SK-N-MC (cell line): ENCODE measurements around the genes MIS12, AIPL1 and ALOX12.

DNA sequence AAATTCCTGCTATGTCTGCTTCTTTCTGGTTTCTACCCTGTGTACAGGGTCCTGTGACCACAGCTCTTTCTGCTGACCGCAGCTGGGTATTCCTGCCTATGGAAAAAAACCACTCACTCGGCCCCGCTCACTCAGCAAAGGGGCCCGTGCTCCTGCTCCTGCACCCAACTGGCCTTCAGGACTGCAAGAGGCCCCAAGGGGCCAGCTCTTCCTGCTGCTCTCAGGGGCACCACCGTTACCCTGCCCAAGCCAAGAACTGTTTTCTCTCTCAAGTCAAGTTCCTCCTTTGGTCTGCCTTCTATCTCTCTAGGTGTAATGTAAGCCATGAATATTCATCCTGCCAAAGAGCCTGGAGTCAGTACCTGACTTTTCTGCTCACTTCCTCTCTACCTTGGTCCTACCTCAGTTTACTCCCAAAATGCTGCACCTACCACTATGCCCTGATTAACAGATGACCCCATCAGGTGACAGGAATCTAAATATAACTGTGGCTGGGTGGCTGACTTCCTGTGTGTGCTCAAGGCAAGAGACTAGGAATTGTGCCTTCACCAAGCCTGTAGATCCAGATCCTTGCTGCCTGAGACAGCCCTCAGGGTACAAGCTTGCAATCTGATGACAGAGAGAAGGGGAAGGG lies 20.3 kb upstream of the SCIMP start:
- RRBS, result no CpG with 5 or more reads among the region's 5 CpGs

- RRBS, result 2% methylated on average over 13 of the region's 72 CpGs
These were observed at the start of gene MIS12 for GRCh38 chr17:5486253-5487182. Gene MIS12, plus strand, starts transcription at chr17:5486566.

GRCh38 chr17:5558563-5559228 lies 25.6 kb downstream of the NLRP1 start:
- RRBS, result no CpG with 5 or more reads among the region's 5 CpGs

- RRBS, result no CpG with 5 or more reads among the region's 21 CpGs
These were observed 35.0 kb upstream of the NLRP1 start for GRCh38 chr17:5619137-5619791.

DNA sequence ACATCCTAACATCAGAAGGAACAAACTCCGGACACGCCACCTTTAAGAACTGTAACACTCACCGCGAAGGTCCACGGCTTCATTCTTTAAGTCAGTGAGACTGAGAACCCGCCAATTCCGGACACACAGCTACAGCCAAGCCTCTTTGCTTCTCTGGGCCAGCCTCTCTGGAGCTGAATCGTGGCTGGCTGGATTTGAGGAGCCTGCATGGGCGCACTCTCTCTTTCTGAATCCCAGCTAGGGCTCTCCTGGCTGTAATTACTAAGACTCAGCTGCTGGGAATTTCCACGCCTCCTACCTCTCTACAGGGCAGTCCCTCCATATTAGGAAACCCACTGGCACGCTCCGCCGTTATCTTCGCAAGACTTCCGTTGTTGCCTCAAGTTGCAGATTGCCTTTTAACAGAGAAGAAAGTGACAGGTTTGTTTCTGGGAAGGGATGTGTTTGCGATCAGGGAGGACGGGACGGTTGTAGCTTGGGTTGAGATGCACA lies 188.3 kb upstream of the NLRP1 start:
- RRBS, result no CpG with 5 or more reads among the region's 18 CpGs

- RRBS, result no CpG with 5 or more reads among the region's 10 CpGs
These were observed 34.8 kb downstream of the WSCD1 start for GRCh38 chr17:6104805-6105495.

GRCh38 chr17:6179105-6179566 lies 109.0 kb downstream of the WSCD1 start:
- RRBS, result no CpG with 5 or more reads among the region's 9 CpGs

DNA sequence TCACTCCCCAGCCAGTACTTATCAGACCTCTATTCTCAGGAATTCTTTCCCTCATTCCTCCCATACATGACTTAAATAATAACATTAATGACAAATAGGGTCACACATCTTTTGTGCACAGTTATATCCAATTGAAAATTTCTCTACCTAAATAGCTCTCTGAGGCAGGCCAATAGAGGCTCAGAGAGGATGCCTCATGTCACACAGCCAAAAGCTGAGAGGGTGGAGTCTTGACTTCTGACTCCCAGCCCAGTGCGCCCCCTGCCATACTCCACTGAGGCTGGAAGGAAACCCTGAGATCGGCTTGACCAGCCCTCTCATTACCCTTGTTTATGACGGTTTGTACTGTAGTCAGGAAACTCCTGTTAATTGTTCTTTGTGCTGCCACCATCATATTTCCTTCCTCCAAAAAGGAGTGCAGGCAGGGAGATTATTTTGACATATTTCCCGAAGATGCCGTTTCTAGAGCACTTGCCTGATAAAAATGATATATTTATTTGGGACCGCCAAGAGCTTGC lies 108.0 kb downstream of the AIPL1 start:
- RRBS, result no CpG with 5 or more reads among the region's 6 CpGs

DNA sequence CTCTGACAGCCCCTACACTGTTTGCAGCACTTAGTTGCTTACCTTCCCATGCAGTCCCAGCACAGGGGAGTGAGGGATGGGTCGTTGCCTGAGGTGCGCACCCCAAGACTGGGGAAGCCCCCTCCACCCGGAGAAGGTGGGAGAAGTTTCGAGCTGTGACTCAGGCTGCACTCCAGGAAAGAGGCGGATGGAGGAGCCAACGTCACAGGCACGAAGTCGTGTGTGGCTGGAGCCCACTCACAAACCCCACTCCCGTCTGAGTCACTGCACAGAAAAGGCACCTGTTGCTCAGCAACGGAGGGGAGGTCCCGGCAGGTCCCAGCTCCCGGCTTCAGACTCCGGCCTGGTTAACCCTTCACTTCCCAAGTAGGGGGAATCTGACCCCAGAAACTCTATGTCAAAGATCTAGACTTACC lies 60.0 kb downstream of the AIPL1 start:
- RRBS, result no CpG with 5 or more reads among the region's 13 CpGs

- RRBS, result 15% methylated on average over 4 of the region's 13 CpGs
These were observed at the start of gene AIPL1 for GRCh38 chr17:6434922-6435239. Gene AIPL1, minus strand, starts transcription at chr17:6435121.

- RRBS, result 3% methylated on average over 10 of the region's 46 CpGs
These were observed 859 bp downstream of the PITPNM3 start for GRCh38 chr17:6555349-6556043.

DNA sequence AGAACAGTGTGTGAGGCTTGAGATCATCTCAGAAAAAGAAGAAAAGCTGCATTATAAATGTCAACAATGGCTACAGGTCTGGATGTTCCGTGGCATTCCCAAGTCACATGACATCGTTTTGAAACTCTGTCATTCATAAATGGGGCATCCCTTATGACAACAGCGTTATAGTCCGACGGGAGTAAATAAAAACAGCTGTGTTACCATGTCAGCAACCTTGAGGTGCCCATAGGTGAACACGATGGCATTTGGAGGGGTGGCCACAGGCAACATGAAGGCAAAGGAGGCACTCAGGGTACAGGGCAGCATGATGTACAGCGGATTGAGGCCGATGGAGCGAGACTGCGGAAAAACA lies 25.9 kb downstream of the SLC13A5 start:
- RRBS, result no CpG with 5 or more reads among the region's 10 CpGs

DNA sequence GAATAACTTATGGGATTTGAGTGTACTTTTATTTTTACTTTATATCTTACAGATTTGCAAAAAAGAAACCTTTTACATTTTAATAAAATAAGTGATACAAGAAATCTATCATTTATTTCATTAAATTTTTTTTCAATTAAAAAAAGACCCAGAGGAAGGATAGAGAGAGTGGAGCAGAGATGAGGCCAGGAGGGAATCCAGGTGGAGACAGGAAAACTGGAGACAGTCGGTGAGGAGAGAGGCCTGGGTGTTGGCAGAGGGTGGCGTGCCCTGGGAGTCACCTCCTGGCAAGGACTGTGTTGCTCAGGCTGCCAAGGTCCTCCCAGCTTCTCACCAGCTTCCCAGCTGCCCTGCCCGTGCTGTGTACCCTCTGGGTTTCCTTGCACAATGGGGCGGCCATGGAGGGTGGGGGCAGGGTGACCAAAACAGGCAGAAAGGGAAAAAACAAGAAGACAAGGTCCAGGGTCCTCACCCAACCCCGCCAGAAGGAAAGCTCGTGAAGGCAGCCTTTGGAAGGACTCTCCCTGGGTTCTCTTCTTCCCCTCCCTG lies 2.3 kb downstream of the SLC13A5 start:
- RRBS, result no CpG with 5 or more reads among the region's 6 CpGs

GRCh38 chr17:6995273-6996461 lies at the start of gene ALOX12:
Gene ALOX12, plus strand, starts transcription at chr17:6996049.
- RRBS, result 57% methylated on average over 30 of the region's 90 CpGs

DNA sequence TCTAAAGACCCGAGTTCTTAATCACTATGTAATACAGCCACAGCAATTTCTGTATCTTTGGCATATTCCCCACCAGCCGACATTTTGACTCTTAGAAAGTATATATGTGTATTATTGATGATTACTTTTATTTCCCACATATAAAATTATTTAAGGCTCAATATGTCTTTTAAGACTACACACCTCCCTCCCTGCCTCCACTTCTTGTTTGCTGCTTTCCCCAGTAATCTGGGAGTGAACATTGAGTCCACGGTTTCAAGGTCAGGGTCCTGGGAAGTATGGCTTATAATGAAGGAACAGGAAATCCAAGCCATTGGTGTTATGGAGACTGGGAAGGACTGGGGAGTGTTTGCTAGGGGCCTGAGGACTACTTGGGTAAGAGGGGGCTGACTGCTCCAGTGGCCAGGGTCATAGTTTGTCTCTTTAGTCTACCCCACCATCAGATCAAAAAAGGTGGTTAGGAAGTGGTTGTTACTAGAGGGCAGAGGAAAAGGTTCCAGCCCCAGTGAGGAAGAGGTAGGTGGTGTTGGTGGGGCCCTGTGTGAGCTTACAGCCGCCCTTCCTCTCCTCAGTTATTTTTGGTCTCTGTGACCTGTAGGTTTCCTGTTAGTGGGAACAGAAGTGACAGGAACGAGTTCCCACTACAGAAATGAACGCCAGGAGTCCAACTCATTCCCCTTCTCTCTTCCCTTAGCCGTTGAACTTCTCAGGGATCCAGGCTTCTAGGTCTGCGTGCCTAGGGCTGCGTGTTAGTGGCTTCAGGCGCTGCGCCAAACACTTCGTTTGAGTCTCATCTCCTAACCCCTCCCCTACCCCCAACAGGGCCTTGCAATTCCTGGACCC lies 755 bp upstream of the SLC16A13 start:
- RRBS, result no CpG with 5 or more reads among the region's 12 CpGs

DNA sequence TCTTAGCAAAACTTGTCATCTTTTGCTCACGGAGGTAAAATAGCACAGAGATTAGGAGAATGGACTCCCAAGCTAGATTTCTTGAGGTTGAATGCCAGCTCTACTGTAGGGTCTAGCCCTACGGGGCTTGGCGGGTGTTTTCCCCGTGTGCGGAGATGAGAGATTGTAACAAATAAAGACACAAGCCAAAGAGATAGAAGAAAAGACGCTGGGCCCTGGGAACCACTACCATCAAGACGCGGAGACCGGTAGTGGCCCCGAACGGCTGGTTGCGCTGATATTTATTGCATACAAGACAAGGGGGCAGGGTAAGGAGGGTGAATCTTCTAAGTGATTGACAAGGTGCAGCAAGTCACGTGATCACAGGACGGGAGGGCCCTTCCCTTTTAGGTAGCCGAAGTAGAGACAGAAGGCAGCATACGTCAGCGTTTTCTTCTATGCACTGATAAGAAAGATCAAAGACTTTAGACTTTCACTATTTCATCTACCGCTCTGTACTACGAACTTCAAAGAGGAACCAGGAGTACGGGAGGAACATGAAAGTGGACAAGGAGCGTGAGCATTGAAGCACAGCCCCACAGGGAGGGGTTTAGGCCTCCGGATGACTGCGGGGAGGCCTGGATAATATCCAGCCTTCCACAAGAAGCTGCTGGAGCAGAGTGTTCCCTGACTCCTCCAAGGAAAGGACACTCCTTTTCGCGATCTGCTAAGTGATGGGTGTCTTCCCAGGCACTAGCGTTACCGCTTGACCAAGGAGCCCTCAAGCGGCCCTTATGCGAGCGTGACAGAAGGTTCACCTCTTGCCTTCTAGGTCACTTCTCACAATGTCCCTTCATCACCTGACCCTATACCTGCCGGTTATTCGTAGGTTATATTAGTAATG lies 3.0 kb upstream of the SLC16A11 start:
- RRBS, result no CpG with 5 or more reads among the region's 32 CpGs

GRCh38 chr17:7052047-7052451 lies 8.2 kb upstream of the SLC16A11 start:
- RRBS, result no CpG with 5 or more reads among the region's 9 CpGs

- RRBS, result no CpG with 5 or more reads among the region's 6 CpGs
These were observed 15.6 kb upstream of the CLEC10A start for GRCh38 chr17:7095548-7096115.

DNA sequence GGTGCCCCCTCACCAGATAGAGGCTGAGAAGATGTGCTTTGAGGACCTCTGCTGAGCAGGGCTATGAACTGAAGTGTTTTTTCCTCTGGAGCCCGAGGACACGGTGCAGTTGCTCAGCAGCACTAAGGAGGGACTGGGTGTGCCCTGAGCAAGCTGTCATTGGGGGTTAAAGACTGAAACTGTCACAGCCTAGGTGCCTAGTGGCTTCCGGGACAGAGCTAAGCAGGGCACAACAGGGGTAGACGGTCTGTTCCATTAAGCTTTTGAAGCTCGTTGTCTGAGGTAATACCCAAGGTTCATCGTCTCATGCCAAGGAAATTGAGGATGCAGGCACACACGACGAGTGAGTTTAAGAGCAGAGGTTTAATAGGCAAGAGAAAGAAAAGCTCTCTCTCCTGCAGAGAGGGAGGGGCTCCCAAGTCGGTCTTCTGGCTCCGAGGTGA lies 24.9 kb upstream of the ASGR2 start:
- RRBS, result no CpG with 5 or more reads among the region's 10 CpGs

DNA sequence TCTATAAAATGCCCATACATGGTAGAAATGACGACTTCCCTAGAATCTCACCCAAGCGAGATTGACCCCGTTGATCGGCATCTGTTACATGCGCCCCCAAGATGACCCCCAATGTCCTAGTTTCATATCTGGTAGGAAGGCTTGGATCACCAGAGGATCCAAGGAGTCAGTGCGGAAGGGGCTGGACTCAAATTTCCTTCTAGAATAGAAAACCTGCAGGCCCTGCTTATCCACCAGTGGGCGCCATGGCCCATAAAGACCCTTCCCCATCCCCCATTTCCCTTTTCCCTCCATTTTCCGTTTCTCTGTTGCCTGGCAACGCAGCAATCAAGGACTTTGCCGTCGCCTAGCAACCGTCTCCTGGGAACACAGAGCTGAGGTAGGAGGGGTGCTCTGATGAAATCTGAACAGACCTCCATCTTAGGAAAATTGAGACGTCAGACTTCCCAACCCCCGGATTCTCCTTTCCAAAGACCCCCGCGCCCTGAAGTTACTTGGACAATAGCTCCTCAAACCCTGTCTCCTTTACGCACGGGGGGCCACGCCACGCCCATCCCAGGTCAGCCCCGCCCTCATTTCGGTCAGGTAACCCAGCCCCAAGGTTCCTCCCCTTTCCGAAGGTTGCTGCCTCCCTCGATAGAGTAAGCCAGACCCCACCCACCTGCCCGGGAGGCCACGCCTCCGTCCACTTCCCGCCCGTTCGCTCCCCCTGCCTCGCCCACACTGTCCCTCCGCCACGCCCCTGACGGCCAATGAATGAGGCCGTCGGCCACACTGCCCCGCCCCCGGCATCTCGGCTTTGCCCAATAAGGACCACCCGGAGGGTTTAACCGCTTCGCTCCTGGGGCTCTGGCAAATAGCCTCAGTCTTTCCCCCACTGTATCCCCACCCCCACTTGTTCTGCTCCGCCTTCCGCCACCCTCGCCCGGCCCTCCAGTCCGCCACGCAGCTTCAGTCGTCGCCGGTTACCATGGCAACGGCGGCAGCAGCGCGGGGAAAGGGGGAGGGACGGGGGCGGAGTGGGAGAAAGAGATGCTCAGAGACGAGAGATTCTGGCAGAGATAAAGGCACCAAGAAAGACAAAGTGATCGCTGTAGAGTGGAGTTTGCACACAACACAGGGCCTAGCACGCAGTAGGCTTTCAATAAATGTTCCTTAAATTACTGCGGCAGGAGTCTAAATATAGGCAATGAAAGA lies 3.3 kb downstream of the DLG4 start:
- RRBS, result under 1% methylated on average over 7 of the region's 61 CpGs